Ovary (tissue), 7 donors: ENCODE data around the genes APLP1, LRFN3 and POLR2I.

DNA sequence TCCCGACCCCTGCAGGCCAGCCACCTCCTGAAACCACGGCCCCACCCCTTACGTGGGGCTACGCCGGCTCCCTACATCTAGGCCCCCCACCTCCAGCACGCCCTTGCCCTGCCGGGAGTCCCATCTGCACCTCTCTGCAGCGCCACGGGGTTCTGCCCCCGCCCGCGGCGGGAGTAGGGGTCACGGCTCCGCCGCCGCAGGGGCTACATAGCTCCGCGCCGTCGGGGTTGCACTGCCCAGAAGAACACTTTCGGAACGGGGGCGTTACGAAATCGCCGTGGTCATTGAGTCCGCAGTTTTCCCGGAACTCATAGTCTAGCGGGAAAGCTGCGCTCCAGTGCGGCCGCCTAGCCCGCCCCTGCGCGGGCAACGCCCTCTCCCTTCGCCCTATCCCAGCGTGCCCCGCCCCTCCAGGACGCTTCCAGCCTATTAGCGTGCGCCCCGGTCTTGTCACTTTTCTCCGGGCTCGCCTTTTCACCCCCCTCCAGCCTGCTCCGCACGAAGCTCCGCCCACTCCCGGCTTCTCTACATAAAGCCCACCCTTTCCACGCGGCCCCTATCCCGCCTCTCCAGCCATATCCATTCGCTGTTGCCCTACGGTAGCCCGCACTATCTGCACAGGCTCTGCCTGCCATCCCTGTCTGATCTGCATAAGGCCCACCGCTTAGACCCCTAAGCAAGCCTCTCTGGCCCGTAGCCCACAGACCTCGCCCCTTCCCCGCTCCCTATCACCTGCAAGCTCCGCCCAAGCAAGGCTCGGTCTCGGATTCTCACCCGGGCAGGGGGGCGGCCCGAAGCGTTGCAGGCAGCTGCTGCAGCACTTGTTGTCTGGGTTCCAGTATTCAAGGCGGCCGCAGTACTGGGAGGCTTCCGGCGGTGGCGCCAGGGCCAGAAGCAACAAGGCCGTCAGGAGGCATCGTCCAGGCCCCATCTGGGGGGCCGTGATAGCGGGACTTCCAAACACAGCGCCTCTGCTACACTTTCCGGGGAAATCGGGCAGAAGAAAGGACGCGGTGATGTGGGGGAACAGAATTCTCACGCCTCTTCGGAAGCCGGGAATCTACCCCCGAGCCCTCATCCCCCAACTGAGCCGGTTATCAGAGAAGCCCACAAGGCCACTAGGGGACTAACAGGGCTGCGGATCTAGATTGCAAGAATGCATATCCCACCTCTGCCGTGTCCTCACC lies 1.6 kb downstream of the IGFLR1 start:
- PRO-cap, 7 experiments = peak in 7 of 7 experiments; most common plus-strand start position 559 of the sequence (in 7); most common minus-strand start position 229 of the sequence (in 5)
- RAMPAGE, long total RNA, 2 experiments = start-site peak on the minus strand in 1 of 2 experiments, centred at position 294 of the sequence, 33 reads per replicate

DNA sequence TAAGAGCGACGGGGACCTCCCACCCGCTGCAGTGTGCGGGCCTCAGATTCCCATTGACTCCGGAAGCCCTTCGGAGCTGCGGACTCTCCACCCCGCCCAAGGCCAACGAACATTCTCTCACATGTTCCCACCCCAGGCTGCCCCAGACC lies 339 bp downstream of the HSPB6 start:
- PRO-cap, 7 experiments = peak in 2 of 7 experiments; most common plus-strand start position 45 of the sequence (in 2); most common minus-strand start position 61 of the sequence (in 2)
- RAMPAGE, long total RNA, 2 experiments = no peak in any of the 2 experiments

DNA sequence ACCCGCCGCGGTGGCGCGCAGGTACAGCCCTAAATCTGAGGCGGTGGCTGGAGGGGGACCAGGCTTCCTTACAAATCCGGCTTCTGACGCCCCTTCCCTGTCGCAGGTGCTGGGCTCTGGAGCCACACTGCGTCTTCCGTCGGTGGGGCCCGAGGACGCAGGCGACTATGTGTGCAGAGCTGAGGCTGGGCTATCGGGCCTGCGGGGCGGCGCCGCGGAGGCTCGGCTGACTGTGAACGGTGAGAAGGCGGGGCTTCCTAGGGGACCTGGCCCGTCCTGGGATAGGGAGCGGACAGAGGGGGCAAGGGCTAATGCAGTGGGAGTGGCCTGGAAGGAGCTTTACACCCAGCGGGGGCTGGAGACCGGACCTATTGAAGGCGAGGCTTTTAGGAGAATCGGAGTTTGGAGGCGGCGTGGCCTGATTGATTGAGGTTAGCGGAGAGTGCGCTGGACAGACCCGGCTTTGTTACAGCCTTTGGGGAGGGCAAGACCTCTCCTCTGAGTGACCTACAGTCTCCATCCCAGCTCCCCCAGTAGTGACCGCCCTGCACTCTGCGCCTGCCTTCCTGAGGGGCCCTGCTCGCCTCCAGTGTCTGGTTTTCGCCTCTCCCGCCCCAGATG lies 4.4 kb downstream of the KIRREL2 start:
- PRO-cap, 7 experiments = no peak in any of the 7 experiments
- RAMPAGE, long total RNA, 2 experiments = no peak in any of the 2 experiments

DNA sequence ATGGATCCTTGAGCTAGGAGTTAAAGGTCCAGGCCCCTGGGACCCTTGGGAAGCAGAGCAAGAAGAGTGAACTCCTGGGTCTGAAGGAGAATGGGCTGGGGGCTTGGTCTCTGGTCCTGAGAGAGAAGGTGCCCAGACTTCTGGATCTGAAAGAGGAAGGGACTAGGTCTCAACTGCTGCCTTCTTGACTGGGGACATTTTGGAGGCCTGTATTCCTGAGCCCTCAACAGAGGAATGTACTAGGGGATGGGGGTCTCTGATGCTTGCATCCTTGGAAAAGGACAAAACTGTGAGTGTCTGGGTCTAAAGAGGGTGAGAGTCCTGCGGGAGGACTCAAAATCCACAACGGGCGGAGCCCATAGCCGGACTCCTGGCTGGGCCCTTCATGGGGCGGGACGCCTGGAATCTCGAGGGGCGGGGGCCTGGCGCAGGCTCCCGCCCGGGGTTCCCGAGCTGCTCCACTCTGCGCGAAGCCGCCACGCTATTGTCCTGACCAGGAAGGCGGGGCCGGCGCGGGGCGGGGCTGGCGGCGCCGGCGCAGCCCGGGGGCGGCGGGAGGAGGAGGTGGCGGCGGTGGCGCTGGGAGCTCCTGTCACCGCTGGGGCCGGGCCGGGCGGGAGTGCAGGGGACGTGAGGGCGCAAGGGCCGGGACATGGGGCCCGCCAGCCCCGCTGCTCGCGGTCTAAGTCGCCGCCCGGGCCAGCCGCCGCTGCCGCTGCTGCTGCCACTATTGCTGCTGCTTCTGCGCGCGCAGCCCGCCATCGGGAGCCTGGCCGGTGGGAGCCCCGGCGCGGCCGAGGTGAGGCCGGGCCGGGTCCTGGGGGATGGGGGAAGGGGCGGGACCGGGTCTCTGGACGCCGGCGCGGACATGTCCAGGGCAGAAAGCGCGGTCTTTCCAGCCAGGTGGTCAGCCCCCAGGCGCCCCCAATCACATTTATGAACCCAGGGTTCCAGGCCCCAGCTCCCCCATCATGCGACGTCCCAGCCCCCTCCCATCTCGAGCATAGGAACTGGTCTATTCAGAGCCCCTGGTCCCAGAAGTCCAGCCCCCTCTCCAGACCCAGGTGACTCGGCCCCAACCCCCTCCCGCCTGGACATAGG lies at the start of gene APLP1:
APLP1 (plus strand) TSS at position 590 of the 1,101 bp plus-strand sequence.
- PRO-cap, 7 experiments = no peak in any of the 7 experiments
- RAMPAGE, long total RNA, 2 experiments = no peak in any of the 2 experiments

DNA sequence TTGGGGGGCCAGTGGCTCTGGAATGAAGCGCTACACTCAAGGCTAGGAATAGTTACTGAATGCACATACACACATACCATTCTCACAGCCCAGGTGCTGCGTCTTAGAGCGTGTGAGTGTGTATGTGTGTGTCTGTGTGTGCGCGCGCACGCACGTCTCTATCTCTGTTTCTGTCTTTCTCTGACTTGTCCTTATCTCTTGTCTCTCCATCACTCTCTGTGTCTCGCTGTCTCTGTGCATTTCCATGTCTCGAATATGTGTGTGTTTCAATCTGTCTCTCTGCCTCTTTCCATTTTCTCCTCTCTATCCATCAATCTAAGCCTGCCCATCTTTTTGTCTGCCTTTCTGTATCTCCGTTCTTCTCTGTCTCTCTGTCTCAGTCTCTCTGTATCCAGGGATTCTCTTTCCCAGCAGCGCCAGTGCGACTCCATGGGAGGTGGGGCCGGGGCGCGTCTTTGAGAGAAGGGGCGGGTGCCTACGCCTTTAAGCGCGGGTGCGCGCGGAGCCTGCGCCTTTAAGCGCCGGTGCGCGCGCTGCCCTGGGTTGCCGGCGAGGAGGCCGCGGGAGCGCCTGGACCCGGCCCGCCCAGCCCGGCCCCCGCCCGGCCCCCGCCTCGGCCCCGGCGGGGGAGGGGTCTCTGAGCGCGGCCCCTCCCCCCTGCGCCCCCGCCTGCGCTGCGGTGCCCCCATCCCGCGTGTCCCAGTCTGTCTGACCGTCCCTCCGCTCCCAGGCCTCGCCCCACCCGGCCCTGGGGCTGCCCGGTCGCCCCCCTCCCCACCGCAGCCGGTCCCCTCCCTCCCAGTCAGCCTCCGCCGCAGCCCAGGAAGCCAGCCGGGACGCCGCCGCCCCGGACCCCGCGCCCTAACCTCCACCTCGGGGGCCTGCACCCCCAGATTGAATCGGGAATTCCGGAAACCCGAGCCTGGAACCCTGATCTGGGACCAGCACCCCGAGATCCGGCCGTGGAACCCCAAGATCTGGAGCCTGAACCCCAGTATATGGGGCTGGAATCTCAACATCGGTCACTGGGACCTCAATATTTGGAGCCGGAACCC lies at the start of gene LRFN3:
LRFN3 (plus strand) TSS at position 517 of the 1,055 bp plus-strand sequence.
- PRO-cap, 7 experiments = peak in 7 of 7 experiments; most common plus-strand start position 517 of the sequence (in 4); most common minus-strand start position 457 of the sequence (in 7)
- RAMPAGE, long total RNA, 2 experiments = no peak in any of the 2 experiments

DNA sequence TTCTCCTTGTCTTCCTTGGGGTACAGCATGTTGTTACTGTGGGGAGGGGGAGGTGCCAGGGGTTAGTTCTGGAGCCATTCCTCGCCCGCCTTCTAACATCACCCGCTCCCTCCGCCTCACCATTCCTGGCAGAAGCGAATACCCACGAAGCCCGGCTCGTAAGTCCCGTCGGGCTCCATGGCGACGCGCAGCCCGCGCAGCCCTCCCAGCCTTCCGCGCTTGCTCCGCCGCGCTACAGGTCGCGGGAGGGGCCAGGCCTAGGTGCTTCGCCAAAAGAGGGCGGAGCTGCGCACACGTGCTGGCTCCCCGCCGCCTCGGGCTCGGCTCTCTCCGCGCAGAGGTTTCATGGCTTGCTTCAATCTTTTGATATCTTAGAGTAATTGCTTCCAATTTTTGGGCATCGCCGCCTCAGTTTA lies at the start of gene POLR2I:
POLR2I (minus strand) TSS at position 198 of the 416 bp plus-strand sequence.
- PRO-cap, 7 experiments = peak in 7 of 7 experiments; most common plus-strand start position 264 of the sequence (in 3); most common minus-strand start position 214 of the sequence (in 7)
- RAMPAGE, long total RNA, 2 experiments = start-site peak on the minus strand in 2 of 2 experiments, centred at positions 195 to 212 of the sequence, 425 to 764 reads per replicate

- PRO-cap, 7 experiments = no peak in any of the 7 experiments
- RAMPAGE, long total RNA, 2 experiments = no peak in any of the 2 experiments
These were observed 2.2 kb downstream of the COX7A1 start for GRCh38 chr19:36149715-36150868.

GRCh38 chr19:36160810-36161309 lies 8.6 kb upstream of the COX7A1 start:
- PRO-cap, 7 experiments = no peak in any of the 7 experiments
- RAMPAGE, long total RNA, 2 experiments = no peak in any of the 2 experiments

GRCh38 chr19:36215421-36215605 lies 407 bp downstream of the ZNF146 start:
- PRO-cap, 7 experiments = peak in 1 of 7 experiments; most common minus-strand start chr19:36215509 (in 1)
- RAMPAGE, long total RNA, 2 experiments = no peak in any of the 2 experiments

- PRO-cap, 7 experiments = peak in 1 of 7 experiments; most common minus-strand start chr19:36272144 (in 1)
- RAMPAGE, long total RNA, 2 experiments = no peak in any of the 2 experiments
These were observed 56.9 kb downstream of the ZNF146 start for GRCh38 chr19:36271683-36272269.

DNA sequence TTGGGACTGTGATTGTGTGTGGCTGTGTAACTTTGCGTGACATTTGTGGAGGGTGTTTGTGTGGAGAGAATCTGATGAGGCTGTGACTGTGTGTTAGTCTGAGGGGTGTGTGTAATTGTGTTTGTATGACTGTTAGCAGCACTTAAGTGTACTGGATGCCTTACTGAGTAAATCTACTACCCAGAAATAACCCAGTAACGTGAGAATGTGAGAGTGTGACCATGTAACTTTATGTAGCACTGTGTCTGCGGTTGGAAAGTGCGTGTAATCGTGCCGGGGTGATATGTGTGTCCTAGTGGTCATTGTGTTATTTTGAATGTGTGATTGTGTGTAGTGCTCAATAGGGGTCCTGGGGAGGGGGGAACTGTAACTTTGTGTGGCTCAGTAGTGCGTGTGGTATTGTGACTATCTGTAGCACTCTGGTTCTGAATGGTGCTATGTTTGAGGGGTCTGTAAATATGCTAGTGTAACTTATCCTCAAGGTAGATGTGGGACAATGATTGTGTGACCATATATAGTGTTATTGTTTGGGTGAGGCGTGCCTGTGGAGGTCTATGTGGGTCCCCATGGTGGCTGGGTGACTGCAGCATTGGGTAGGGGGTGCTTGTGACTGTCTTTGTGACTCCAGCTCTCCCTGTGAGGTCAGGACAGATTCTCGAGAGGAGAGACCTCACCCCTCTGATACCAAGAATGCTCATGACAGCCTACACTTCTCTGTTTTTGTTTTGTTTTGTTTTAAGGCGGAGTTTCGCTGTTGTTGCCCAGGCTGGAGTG lies 709 bp downstream of the ZNF383 start:
- PRO-cap, 7 experiments = no peak in any of the 7 experiments
- RAMPAGE, long total RNA, 2 experiments = no peak in any of the 2 experiments

DNA sequence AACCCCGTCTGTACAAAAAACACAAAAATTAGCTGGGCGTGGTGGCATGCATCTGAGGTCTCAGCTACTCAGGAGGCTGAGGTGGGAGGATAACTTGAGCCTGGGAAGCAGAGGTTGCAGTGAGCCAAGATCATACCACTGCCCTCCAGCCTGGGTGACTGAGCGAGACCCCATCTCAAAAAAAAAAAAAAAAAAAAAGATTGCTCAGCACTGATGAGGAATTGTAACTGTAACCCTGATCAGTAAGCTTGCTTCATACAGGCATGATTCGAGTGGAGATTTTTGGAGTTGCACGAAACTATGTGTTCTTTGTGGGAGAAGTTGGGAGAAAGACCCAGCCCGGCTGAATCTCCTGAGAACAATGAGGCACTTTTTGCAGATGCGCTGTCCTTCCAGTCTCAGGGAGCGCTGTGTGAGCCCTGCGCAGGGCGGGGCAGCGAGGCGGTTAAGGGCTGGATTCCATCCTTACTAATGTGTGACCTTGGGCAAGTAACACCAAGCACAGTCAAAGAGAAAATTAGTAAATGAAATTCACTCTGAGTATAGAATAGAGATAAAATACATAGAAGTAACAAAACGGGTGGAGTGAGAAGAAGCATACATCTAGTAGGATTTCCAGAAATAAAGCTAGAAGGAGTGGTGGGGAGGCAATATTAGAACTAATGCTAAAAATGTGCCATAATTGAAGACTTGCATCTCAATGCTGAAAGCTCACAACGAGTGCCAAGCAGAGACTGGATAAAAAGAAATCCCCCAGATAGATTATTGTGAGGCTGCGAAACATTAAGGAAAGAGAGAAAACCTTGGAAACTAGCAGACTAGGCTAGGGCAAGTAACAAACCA lies 76.9 kb downstream of the SIPA1L3 start:
- PRO-cap, 7 experiments = no peak in any of the 7 experiments
- RAMPAGE, long total RNA, 2 experiments = no peak in any of the 2 experiments

DNA sequence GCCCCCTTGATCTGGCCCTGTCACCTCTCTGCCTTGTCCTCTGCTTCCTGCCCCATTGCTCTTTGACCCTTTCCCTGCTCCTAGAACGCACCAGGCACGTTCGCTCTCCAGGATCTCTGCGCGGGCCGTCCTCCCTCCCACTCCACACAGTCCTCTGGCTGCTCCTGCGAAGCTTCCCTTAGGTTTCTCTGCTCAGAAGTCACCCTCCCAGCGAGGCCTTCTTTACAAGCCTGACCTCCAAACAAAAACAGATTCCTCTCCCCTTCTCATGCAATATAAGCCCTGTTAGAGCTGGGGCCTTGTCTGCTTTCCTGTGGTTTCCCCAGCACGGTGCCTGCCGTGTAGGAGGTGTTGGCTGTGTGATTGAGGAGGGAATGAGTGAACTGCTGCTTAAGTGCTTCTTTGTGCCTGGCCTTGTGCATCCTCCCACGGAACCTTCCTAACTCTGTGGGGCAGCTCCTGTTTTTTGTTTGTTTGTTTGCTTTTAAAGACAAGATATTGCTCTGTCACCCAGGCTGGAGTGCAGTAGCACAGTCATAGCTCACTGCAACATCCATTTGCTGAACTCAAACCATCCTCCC lies 81.8 kb downstream of the SIPA1L3 start:
- PRO-cap, 7 experiments = no peak in any of the 7 experiments
- RAMPAGE, long total RNA, 2 experiments = no peak in any of the 2 experiments

DNA sequence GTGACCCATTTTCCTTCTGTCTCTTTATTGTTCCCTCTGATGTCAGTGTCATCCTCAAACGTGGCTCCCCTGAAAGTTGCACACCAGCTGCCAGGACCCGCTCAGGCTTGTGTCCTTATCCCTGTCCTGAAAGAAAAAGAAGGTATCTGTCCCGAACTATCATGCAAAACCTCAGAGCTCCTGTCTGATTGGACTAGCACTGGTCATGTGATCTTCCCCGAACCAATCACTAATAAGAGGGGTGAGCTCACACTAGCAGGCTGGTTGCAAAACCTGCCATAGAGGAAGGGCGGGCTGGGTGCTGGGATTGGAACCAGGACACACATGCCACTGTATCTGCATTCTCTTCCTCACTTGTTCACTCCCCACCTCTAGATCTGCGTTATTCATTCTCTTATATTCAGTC lies 97.5 kb downstream of the SIPA1L3 start:
- PRO-cap, 7 experiments = peak in 7 of 7 experiments; most common plus-strand start position 279 of the sequence (in 6); most common minus-strand start position 138 of the sequence (in 7)
- RAMPAGE, long total RNA, 2 experiments = no peak in any of the 2 experiments

DNA sequence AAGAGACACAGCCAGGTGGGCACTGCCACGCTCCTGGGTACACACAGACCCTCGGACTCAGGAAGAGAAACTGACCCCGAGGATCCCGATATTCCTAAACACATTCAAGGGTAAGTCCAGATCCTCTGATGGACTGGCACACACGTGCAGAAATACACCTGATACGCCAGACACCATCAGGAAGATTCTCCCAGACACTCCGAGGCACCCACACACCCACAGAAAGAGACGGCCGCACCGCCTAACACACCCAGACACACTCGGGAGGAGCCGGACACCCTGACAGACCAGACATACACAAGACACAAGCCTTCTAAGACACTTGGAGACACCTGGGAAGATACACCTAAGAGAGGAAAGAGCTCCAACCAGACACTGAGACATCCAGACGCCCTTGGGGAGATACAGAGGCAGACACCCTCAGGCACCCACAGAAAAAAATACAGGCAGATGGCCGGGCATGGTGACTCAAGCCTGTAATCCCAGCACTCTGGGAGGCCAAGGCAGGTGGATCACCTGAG lies 3.2 kb downstream of the DPF1 start:
- PRO-cap, 7 experiments = no peak in any of the 7 experiments
- RAMPAGE, long total RNA, 2 experiments = no peak in any of the 2 experiments

DNA sequence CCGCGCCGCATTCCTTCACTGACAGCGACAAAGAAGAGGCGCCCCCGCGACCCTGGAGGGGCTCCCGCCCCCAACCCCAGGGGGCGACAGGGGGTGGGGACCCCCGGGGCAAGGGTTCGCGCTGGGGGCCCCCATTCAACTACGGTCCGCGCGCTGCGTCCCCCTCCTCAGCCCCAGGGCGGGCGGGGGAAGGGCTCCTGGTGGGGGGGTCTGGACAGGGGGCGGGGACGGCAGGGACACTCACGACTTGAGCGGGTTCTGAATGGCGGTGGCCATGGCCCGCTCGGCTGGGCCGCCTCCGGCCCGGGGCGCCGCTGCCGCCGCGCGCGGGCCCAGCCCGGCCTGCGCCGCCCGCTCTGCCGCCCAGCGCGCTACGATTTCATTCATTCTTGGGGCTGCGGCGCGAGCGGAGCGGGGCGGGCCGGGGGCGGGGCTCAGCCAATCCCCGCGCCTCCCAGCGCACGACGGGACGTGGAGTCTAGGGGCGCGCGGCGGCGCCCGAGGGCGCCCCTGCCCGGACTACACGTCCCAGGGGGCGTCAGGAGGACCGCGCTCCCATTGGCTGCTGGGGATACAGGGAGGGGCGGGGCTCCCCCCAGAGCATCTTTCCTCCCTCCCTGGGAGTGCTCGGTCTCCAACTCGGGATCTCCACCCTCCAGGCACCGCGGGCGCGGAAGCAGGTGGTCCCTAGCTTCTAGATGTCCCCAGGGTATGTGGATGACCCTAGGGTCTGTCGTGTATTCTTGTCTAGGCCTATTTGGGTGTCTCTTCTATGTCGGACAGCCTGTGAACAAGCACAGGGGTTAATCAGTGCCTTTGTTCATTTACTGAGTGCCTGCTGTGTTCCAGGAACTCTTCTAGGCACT lies 5.5 kb upstream of the DPF1 start:
- PRO-cap, 7 experiments = no peak in any of the 7 experiments
- RAMPAGE, long total RNA, 2 experiments = no peak in any of the 2 experiments

- PRO-cap, 7 experiments = no peak in any of the 7 experiments
- RAMPAGE, long total RNA, 2 experiments = no peak in any of the 2 experiments
These were observed 13.4 kb upstream of the C19orf33 start for GRCh38 chr19:38290407-38291354.

GRCh38 chr19:38335487-38335737 lies 218 bp upstream of the CATSPERG start:
- PRO-cap, 7 experiments = peak in 7 of 7 experiments; most common minus-strand start chr19:38335686 (in 6)
- RAMPAGE, long total RNA, 2 experiments = no peak in any of the 2 experiments

DNA sequence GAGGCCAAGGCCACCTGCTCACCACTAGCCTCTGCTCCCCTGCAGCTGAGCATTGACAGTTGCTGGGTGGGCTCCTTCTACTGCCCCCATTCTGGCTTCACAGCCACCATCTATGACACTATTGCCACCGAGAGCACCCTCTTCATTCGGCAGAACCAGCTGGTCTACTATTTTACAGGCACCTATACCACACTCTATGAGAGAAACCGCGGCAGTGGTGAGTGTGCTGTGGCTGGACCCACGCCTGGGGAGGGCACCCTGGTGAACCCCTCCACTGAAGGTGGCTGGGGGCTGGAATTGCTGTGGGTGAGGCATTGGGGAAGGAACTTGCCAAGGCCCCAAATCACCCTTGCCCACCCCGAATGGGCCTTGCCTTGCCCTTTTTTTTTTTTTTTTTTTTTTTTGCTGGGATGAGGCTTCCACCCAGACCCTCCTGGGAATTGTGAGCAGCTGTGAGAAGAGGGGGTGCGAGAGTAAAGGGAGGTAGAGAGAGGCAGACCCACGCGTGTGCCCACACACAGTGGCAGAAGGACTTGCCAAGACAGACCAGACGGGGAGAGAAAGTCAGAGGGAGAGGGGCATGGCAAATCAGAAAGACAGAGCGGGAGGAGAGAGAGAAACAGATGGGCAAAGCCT lies 16.7 kb downstream of the CATSPERG start:
- PRO-cap, 7 experiments = no peak in any of the 7 experiments
- RAMPAGE, long total RNA, 2 experiments = no peak in any of the 2 experiments

- PRO-cap, 7 experiments = no peak in any of the 7 experiments
- RAMPAGE, long total RNA, 2 experiments = no peak in any of the 2 experiments
These were observed 1.6 kb downstream of the PSMD8 start for GRCh38 chr19:38375653-38376682.